SUDHL5 (cell line): Measurements from ENCODE around the gene ATXN7L3.

- PRO-cap, result bidirectional peak, plus-strand start at chr17:44200374, minus-strand start at chr17:44200085
Observed at GRCh38 chr17:44199649-44200240, at the start of gene ATXN7L3. ATXN7L3 (minus strand) TSS chr17:44199884.

- PRO-cap, result no peak
Observed at GRCh38 chr17:44206022-44207073, 6.7 kb upstream of the ATXN7L3 start.

DNA sequence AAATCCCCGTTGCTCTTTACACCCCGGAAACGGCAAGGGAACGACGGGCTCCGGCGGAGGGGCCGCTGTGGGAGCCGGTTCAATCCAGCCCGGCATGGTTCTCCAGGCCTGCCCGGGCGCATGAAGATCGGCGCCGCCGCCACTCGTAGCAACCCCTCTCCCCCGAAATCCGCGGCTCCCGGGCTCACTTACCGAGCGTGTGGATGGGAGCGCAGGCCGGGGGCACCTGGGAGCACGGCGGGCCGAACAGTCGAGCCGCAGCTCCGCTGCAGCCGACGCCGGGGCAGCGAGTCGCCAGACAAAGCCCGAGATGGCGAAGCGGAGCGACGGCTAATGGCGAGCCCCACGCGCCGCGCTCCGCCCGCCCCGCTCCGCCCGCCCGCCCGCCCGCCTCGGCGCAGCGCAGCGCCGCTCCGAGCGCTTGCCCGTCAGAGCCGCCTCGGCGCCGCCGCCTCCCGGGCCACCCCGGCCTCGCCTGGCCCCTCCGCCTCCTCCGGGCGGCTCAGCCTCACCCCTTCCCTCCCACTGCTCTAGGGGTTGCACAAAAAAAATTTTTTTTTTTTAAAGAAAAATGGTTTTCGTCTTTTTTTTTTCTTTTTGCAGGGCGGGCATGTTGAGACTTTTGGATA is 1.2 kb upstream of the UBTF start:
- PRO-cap, result unidirectional peak, minus-strand start at position 335 of the sequence; unidirectional peak, minus-strand start at position 477 of the sequence

GRCh38 chr17:44222022-44222926 is 2.8 kb upstream of the UBTF start:
- PRO-cap, result unidirectional peak, minus-strand start at chr17:44222117

DNA sequence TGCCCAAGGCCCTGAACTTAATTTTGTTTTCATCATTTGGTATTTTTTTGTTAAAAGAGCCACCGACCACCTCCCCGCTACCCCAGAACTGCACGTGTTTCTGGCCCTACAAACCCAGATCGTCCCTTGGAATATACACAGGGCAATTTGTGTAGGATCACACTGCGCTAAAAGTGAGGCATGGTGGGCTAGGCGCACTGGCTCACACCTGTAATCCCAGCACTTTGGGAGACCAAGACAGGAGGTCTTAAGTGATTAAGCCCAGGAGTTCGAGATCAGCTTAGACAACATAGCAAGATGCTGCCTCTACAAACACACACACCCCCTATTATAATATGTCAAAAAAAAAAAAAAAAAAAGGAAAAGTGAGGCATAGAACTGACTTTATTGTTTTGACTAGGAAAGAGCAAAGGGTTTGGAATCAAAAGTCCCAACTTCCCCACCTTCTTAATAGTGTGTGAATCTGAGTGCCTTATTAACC is 3.5 kb upstream of the UBTF start:
- PRO-cap, result no peak

GRCh38 chr17:44308739-44308950 is 244 bp downstream of the RUNDC3A start:
- PRO-cap, result no peak

DNA sequence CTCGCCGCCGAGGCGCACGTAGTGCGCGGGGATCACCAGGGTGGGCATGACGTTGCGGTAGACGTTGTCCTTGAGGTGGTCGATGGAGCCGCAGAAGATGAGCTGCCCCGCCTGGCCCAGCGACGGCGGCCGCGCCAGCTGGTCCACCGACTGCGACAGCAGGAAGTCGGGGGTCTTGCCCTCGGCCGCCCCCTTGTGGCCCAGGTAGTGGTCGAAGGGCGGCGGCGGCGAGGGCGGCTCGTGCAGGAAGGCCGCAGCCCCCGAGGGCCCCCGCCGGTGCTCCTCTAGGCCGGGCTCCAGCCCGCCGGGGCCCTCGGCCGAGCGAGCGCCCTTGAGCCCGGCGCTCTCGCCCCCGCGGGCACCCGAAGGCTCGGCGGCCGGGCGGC is 9.1 kb downstream of the FAM171A2 start:
- PRO-cap, result no peak

- PRO-cap, result no peak
Observed at GRCh38 chr17:44369568-44369977, 5.9 kb upstream of the FAM171A2 start.

- PRO-cap, result no peak
Observed at GRCh38 chr17:44398957-44399347, 9.5 kb upstream of the ITGA2B start.

DNA sequence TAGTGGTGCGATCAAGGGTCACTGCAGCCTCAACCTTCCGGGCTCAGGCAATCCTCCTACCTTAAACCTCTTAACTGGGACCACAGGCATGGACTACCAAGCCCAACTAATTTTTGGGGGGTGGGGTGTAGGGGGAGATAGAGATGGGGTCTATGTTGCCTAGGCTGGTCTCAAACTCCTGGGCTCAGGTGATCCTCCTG is 41.6 kb downstream of the GPATCH8 start:
- PRO-cap, result no peak

DNA sequence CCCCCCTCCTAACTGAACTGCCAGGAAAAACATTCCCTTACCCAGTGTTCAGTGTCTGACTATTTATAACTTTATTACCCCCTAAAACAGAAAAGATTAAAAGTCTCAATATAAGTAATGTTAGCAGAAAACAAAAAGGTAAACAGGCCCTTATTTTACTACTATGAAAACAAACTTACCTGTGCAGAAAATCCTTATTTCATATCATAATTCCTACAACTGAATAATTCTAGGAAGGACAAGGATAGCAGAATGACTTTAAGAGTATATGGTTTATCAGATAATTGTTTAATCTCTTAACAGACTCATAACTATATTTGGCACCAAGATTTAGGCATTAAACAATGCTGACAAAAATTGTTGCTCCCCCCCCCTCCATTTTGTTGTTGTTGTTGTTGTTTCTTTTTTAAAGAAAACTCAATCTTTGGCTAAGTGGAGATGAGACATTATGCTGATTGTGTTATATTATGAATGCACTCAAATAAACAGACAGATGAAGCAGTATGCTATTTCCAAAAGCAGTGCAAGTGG is 36.6 kb downstream of the GPATCH8 start:
- PRO-cap, result no peak

DNA sequence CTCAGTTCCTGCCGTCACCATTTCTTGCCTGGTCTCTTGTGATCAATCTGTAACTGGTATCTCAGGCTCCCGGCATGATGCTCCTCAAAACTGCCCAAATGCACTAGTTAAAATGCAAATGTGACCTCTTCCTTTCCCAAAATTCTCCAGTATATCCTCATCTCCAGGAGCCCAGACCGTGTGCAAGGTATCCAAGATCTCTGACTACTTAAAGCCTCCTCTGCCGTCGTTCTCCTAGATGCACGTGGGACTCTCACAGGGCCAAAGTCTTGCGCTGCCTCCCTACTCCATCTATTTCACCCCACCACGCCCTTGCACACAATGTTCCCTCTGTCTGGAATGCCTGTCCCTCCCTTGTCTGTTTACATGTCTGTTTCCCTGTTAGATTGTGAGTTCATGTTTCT is 5.1 kb upstream of the FZD2 start:
- PRO-cap, result no peak

DNA sequence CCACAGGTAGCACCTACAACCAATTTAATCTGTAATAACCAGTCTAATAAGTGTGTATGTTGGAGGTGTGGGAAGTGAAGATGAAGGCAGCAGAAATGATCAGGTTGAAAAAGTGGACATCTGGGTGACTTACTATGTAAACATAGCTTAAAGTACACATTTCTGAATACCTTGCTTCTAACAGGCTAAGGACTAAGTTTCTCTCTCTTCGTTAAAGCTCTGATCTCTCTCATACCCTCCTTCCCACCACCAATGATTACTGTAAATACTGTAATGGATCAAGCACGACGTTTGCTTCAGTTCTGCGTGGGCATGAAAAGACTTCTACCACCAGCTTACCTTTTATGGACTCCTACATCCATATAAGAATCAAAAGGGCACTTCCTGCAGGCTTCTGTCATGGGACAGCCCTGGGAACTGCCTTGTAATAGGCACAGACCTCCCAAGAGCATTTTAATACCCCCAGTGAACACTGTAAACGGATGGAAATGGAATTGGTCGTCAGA is 799 bp downstream of the CCDC43 start:
- PRO-cap, result no peak

DNA sequence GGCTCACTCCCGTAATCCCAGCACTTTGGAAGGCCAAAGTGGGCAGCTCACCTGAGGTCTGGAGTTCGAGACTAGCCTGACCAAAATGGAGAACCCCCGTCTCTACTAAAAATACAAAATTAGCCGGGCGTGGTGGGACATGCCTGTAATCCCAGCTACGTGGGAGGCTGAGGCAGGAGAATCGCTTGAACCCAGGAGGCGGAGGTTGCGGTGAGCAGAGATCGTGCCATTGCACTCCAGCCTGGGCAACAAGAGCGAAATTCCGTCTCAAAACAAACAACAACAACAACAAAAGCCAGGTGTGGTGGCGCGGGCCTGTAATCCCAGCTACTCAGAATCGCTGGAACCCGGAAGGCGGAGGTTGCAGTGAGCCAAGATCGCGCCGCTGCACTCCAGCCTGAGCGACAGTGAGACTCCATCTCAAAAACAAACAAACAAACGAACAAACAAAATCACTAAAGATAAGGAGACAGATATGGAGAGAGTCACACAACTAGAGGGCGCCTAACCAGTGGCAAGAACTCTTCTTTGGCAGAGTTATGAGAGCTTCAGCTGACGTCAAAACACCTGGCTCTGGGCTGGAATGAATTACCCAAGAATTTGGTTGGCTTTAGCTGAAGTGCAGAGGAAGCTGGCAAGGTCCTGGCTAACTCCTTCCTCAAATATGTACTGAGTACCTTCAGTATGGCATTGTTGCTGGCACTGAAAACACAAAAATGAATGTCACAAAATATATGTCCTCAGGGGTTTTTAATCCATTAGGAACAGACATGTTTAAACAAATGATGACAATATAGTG is 1.3 kb upstream of the CCDC43 start:
- PRO-cap, result no peak

DNA sequence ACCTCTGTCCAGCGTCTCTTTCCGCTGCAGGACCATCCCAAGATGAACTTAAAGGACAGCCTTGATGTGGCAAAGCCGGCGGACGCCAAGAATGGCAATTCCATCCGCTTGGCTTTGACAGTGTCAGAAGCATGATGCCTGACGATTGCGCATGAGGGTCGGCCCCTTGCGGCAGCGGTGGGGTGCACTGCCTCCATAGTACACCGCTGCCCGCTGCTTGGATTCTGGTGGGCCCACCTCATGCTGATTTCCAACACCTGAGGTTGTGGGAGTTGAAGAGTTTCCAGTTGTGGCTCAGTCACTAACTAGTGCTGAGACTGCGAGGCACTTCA is 505 bp upstream of the KIF18B start:
- PRO-cap, result no peak

DNA sequence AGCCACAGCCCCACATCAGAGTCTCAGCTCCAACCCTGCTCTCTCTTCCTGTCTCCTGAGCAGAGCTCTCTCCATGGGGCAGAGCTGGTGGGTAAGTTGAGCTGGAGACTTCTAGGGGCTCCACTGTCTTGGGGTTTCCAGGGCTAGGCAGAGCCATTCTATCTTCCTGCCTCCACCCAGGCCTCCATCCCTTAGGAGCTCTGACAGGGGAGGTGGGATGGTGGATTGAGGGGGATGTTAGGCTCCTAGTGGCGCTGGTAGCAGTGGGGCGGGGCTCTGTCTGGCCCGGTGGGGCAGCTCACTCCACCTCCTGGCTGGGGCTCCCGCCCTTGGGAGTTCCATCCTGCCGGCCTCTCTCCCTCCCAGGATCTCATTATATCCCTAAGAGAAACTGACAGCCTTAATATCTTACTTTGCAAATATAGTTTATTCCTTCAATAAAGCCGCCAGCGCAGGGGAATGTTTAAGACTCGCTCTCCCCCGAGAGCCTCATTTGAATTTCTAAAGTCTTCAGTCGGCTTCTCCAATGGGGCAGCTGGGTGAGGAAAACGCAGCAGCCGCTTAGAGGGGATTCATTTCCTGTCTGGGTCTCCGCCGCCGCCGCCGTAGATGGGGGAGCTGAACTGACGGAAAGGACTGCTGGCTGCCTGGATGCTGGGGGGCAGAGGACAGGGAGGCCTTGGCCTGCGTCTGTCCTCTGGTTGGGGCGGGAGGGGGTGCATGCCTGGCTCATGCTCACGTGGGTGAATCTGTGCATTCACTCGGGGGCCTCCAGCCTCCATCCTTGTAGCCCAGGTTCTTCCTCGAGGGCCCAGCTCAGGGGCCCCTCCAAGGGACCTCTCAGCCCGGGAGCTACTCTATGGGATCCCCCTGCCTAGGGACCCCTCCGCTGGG is 19.4 kb upstream of the C1QL1 start:
- PRO-cap, result unidirectional peak, plus-strand start at position 575 of the sequence

- PRO-cap, result no peak
Observed at GRCh38 chr17:45110368-45111092, 21.8 kb downstream of the PLCD3 start.

DNA sequence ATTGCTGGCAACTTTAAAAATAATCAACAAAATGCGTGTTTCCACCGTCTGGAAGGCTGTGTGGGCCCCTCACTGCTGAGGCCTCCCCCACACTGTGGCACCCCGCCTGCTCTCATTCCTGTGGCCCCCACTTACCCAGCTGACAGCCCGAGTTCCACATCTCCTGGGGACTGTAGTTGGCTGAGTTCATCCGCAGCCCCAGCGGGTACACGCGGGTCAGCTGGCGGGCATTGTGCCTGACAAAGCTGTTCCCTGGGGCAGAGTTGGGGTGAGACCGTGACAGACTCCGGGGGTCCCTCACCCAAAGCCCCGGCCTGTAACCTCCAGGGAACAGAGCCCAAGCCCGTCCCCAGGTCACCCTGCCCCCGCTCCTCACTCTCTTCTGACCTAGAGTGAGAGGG is 18.2 kb downstream of the PLCD3 start:
- PRO-cap, result no peak

GRCh38 chr17:45116525-45116957 is 15.8 kb downstream of the PLCD3 start:
- PRO-cap, result no peak

DNA sequence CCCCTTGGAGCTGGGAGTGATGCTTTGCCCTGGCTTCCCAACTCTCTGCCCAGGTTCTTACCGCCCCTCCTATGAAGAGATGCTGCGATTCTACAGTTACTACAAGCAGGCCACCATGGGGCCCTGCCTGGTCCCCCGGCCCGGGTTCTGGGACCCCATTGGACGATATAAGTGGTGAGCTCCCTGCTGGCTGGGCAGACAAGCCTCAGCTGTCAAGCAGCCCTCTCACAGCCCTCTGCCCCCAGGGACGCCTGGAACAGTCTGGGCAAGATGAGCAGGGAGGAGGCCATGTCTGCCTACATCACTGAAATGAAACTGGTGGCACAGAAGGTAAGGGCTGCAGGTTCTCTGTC is 936 bp downstream of the ACBD4 start:
- PRO-cap, result no peak